Measurements from ENCODE around the gene ACSL3.

DNA sequence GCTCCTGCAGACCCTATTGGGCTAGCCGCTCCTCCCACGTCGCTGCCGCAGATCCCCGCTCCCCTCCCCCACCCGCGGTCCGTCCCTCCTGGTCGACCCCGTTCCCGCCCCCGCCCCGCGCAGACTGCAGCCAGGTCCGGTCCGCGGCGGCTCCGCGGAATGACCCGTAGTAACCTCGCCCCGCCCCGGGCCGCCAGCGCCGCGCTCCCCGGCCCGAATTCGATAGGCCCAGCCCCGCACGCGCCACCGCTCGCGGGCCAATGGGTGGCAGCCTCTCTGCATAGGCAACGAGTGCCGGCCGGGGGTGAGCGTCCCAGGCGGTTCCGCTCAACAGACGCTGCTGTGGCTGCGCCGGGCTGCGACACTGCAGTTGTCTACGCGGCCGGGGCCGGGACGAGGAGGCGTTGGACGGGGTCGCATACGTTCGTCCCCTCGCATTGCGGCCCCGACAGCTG, at the start of gene ACSL3:
Gene ACSL3, plus strand, starts transcription at position 333 of the 455 bp plus-strand sequence.
- RRBS: 2% methylated on average over 34 of the region's 60 CpGs

GRCh38 chr2:222861159-222862100, 594 bp downstream of the ACSL3 start:
- RRBS: 2% methylated on average over 27 of the region's 82 CpGs

- RRBS: no CpG with 5 or more reads among the region's 4 CpGs
These were observed 31.6 kb downstream of the ACSL3 start for GRCh38 chr2:222892217-222893005.

- RRBS: no CpG with 5 or more reads among the region's 3 CpGs
These were observed 48.3 kb downstream of the ACSL3 start for GRCh38 chr2:222909144-222909520.

- RRBS: no CpG with 5 or more reads among the region's 4 CpGs
These were observed 74.0 kb downstream of the ACSL3 start for GRCh38 chr2:222934829-222935336.

- RRBS: no CpG with 5 or more reads among the region's 6 CpGs
These were observed 75.9 kb downstream of the ACSL3 start for GRCh38 chr2:222936771-222937096.

- RRBS: 97% methylated on average over 6 of the region's 38 CpGs
These were observed 721 bp downstream of the KCNE4 start for GRCh38 chr2:223052490-223053332.

DNA sequence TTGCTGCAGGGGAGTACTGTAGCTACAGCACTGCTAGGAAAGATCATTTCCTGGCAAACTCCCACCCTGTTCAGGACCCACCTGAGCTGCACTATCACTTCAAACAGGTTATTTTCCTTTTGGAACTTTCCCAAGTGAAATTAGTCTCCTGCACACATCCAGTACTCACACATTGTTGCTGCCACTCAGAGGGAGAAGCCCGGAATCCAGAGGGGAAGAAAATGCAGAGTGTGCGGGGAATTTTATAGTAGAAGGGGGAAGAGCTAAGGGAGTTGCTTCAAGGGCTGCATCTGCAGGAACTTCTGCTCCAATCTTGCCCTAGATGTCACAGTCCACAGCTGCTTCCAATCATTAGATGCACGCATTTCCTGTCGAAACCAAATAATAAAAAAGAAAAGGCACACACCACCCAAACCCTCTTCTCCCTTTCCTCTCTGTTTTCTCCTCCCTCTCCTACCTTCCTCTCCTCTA, 71.8 kb downstream of the KCNE4 start:
- RRBS: no CpG with 5 or more reads among the region's 4 CpGs

GRCh38 chr2:223330786-223331136, 271.4 kb downstream of the SCG2 start:
- RRBS: no CpG with 5 or more reads among the region's 6 CpGs

GRCh38 chr2:223815227-223815700, 22.1 kb downstream of the AP1S3 start:
- RRBS: no CpG with 5 or more reads among the region's 2 CpGs

DNA sequence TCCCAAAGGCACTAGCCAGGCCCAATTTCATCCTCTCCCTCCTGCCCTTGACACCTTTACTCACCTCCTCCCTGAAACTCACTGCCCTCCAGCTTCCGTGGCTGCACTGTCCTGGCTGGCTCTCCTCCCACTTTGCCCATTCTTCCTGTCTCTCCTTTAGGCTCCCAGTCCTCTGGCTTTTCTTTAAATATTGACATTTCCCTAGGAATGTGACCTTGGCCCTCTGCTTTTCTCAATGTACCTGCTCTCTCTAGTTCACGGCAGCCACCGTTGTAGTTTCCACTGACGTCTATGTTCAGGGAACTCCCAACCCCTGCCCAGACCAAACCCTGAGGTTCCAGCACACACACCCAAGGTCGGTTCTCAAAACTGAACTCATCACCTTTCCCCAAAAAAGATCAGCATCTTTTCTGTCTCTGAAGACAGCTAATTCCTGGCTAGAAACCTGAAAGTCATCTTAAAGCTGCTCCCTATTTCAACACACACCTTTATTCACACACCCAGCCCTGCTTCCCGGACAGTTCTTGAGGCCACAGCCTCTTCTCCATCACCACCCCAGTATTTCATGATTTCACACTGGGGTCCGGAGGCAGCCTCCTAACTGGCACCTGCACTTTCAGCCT, 36.6 kb downstream of the WDFY1 start:
- RRBS: 89% methylated on average over 1 of the region's 7 CpGs

- RRBS: no CpG with 5 or more reads among the region's 4 CpGs
These were observed 4.3 kb upstream of the WDFY1 start for GRCh38 chr2:223949264-223949989.

DNA sequence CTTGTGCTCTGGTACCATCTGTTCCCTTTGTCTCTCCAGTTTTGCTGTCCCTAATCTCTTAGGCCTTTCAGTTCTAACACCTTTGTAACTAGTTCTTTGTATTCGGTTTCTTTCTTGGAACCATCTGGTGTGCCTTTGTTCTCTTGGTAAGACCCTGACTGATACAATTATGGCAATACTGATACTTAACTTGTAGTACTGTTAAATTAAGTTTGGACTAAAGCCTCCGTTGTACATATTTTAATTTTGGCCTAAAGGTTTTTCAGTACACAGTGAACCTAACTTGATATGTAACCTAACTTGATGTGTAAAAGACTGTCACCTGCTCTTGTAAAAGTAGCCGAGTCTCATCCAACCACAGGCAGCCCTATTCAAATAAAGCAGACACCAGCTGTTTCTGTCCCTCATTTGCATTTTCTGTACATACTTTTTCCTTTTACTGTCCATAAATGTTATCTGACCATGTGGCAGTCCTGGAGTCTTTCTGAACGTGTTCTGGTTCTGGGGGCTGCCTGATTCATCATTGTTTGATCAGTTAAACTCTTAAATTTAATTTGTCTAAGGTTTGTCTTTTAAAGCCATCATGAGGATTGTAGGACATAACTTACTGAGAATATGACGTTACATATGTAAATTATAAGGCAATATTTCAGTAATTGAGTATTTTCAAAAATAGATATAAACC, 4.7 kb upstream of the MRPL44 start:
- RRBS: no CpG with 5 or more reads among the region's 5 CpGs

DNA sequence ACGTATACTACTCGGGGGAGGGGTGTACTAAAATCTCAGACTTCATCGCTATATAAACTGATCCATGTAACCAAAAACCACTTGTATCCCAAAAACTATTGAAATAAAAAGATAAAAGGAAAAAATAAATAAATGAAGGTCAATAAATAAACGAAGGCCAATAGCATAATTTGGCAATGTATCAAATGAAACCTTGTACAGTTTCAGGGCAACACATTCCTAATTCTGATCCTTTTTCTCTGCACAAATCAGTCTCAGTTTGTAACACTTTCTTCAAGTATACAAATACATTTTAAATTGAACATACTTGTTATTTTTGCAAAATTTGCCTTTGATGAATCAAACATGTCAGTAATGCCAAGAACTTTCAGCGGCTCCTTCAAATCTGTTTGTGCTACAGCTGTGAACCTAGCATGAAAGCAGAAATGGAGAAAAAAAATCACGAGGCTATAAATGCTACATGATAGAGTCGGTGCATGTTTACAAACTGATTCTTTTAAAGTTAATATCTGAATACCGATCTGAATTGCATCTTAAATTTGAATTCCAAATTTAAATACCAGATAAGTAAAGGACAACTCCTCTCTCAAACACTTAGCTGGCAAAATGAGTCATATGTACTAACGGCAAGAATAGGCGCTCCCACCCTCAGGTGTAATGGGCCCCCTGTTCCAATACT, 25.2 kb downstream of the MRPL44 start:
- RRBS: no CpG with 5 or more reads among the region's 10 CpGs

- RRBS: no CpG with 5 or more reads among the region's 12 CpGs
These were observed 7.9 kb downstream of the SERPINE2 start for GRCh38 chr2:224031190-224031675.

GRCh38 chr2:224038196-224038873, 751 bp downstream of the SERPINE2 start:
- RRBS: 8% methylated on average over 7 of the region's 40 CpGs

DNA sequence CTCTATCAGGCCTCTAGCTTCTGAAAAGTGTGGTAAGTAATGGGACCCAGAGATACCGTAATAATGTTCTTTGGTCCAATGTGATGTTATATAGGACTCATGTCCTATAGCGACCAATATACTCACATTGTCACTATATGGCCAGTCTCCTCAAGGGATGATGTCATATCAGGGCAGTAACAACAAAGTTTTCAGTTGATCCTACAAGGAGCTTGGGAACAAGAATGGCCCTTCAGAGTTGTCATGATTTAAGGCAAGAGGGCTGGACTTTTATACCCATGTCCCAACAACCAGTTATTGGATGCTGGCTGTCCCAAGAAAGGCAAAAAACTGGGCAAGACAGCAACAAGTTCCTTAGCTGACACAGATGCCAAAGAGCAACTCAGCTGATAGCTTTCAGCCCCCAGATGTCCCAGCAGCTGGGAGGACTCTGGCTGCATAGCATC, 33.2 kb upstream of the SERPINE2 start:
- RRBS: no CpG with 5 or more reads among the region's 2 CpGs

- RRBS: no CpG with 5 or more reads among the region's 4 CpGs
These were observed 133.5 kb downstream of the FAM124B start for GRCh38 chr2:224268293-224268851.

GRCh38 chr2:224514489-224515076, 70.6 kb downstream of the CUL3 start:
- RRBS: no CpG with 5 or more reads among the region's 8 CpGs

- RRBS: no CpG with 5 or more reads among the region's 2 CpGs
These were observed 65.0 kb downstream of the CUL3 start for GRCh38 chr2:224519884-224520858.

Measured in AG04449 (cell line).